Lower leg skin (tissue), 2 donors: ENCODE data around the gene BLOC1S3.

- PRO-cap, result no peak
- RAMPAGE, long total RNA, 2 experiments, result no peak in any of the 2 experiments
These were observed 23.5 kb downstream of the NKPD1 start for GRCh38 chr19:45137146-45137730.

GRCh38 chr19:45178700-45179156, at the start of gene BLOC1S3:
Gene BLOC1S3, plus strand, starts transcription at chr19:45178784.
- PRO-cap, result bidirectional peak, plus-strand start at chr19:45178784, minus-strand start at chr19:45178626
- RAMPAGE, long total RNA, 2 experiments, result start-site peak on the plus strand in 2 of 2 experiments, at chr19:45178738-45178794 at its widest, 24 to 43 reads per replicate

DNA sequence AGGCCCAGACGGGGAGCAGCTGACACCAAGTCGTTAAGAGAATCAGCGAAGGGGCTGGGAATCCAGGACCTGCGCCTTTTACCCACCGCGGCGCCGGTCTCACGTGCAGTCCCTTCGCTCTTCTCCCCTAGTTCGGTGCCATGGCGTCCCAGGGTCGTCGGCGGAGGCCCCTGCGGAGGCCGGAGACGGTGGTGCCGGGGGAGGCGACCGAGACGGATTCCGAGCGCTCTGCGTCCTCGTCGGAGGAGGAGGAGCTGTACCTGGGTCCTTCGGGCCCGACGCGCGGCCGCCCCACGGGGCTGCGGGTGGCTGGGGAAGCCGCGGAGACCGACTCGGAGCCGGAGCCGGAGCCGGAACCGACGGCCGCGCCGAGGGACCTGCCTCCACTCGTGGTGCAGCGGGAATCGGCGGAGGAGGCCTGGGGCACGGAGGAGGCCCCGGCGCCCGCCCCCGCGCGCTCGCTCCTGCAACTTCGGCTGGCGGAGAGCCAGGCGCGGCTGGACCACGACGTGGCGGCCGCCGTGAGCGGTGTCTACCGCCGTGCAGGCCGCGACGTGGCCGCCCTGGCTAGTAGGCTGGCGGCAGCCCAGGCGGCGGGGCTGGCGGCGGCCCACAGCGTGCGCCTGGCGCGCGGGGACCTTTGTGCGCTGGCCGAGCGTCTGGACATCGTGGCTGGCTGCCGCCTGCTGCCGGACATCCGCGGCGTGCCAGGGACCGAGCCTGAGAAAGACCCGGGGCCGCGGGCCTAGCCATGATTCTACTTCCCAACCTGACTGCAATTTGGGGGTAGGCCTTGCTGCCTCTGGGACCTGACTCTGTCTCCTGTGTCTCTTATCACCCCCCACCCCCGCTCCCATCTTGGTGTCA, 806 bp downstream of the BLOC1S3 start:
- PRO-cap, result bidirectional peak, plus-strand start at position 490 of the sequence, minus-strand start at position 301 of the sequence
- RAMPAGE, long total RNA, 2 experiments, result no peak in any of the 2 experiments

- PRO-cap, result no peak
- RAMPAGE, long total RNA, 2 experiments, result start-site peak on the plus strand in 1 of 2 experiments, at chr19:45271586-45271706 at its widest, 27 reads per replicate
These were observed 20.2 kb downstream of the MARK4 start for GRCh38 chr19:45271266-45271756.

GRCh38 chr19:45273191-45273628, 22.1 kb downstream of the MARK4 start:
- PRO-cap, result no peak
- RAMPAGE, long total RNA, 2 experiments, result start-site peak on the plus strand in 1 of 2 experiments, at chr19:45273456-45273538 at its widest, 7 reads per replicate

DNA sequence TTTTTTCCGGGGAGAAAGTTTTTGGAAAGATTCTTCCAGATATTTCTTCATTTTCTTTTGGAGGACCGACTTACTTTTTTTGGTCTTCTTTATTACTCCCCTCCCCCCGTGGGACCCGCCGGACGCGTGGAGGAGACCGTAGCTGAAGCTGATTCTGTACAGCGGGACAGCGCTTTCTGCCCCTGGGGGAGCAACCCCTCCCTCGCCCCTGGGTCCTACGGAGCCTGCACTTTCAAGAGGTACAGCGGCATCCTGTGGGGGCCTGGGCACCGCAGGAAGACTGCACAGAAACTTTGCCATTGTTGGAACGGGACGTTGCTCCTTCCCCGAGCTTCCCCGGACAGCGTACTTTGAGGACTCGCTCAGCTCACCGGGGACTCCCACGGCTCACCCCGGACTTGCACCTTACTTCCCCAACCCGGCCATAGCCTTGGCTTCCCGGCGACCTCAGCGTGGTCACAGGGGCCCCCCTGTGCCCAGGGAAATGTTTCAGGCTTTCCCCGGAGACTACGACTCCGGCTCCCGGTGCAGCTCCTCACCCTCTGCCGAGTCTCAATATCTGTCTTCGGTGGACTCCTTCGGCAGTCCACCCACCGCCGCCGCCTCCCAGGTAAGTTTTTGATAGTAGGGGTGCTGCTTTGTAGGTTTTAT, 432 bp downstream of the FOSB start:
- PRO-cap, result no peak
- RAMPAGE, long total RNA, 2 experiments, result start-site peak on the plus strand in 1 of 2 experiments, centred at position 430 of the sequence, 6 reads per replicate

DNA sequence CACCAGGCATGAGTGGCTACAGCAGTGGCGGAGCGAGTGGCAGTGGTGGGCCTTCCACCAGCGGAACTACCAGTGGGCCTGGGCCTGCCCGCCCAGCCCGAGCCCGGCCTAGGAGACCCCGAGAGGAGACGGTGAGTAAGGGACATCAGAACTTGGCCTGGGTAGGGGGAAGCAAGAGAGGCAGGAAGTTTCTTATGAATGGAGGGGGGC, 2.9 kb downstream of the FOSB start:
- PRO-cap, result no peak
- RAMPAGE, long total RNA, 2 experiments, result no peak in any of the 2 experiments

DNA sequence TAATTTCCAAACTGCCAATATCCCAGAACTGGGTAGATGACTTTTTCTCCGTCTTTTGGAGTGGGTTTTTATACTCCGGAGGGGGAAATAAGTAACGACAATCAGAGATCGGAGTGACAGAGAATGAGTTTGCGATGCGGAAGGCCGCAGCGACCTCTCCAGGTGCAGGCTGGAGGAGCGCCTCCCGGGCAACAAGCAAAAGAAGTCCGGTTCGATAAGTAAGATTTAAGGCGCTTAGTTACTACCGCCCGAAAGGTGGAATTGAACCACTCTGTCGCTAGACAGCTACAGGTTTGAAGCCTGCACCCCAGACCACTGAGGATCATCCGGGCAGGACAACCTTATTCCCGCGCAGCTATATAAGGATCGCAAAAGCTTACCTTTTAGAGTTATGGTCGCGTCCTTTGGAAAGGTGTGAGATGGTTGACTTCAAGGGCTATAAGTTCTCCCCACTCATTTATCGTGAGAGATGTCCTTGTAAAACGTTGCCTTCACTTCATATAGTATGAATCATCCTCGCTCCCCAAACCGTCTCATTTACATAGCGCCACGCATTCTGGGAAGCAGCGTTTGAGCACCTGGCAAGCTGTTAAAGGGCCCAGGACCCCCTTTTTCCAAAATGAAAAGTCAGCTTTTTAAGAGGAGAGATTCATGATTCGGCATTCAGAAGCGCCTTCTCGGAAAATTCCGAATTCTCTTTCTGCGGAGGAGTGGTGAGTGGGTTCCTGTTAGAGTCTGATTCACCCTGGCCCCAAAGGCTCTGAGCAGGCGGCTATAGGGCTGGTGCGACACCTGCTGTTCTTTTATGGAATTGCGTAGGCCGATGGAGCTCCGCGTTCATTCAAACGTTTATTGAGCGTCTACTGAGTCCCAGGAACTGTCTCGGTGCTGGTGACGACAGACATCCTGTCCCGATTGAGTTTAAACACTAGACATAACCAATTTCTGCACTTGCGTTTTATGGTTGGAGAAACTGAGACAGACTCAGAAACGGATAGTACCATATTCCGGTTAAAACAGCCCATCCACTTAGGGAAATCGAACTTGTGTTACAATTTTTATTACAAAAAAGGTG, 10.9 kb downstream of the FOSB start:
- PRO-cap, result bidirectional peak, plus-strand start at position 310 of the sequence, minus-strand start at position 337 of the sequence
- RAMPAGE, long total RNA, 2 experiments, result no peak in any of the 2 experiments

GRCh38 chr19:45505870-45506385, 1.4 kb upstream of the VASP start:
- PRO-cap, result no peak
- RAMPAGE, long total RNA, 2 experiments, result no peak in any of the 2 experiments

GRCh38 chr19:45514433-45514930, 7.2 kb downstream of the VASP start:
- PRO-cap, result no peak
- RAMPAGE, long total RNA, 2 experiments, result no peak in any of the 2 experiments

GRCh38 chr19:45515734-45516478, 8.6 kb downstream of the VASP start:
- PRO-cap, result no peak
- RAMPAGE, long total RNA, 2 experiments, result no peak in any of the 2 experiments

- PRO-cap, result no peak
- RAMPAGE, long total RNA, 2 experiments, result no peak in any of the 2 experiments
These were observed 15.8 kb downstream of the VASP start for GRCh38 chr19:45523230-45523417.

- PRO-cap, result no peak
- RAMPAGE, long total RNA, 2 experiments, result no peak in any of the 2 experiments
These were observed 20.7 kb downstream of the VASP start for GRCh38 chr19:45527701-45528679.

DNA sequence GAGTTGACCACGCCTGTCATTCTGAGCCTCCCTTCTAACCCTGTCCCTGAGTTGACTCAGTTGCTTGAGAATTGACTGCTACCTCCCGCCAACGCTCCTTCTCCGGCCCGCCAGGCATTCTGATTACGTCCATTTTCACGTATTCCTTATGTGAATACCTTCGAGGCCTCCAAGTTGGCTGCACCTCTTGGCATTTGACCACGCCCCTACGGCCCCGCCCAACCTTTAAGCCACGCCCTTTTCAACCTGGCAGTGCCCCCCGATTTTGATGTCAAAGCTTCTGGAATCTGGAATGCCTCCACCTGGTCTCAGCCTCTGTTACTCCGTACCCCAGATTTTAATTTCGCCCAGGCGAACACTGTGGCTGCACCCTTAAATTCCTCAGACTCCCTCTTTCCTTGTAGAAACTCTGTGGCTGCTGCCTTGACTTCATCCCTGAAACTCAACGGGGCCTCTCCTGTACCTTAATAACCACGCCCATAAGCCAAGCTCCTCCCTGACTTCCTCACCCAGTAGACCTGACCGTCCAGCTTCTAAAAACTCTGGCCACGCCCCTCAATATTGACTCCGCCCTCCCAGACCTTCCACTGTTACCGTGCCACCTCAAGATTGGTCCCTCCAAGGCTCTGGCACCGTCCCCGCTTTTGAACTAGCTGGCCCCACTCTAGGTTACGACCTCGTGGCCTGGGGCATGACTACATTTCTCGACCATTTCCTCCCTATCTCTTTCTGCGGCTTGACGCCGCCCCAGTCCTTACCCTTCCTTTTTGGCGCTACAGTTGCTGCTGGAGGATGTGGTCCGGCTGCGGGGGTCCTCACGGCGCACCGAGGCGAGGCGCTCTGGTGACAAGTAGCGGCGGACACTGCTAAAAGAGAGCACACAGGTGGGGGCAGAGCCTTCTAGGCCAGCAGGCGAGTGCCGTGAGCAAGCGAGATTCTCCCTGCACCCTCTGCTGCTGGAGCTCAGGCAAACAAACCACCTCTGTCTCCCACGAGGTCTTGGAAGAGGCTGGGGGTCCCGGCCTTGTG, 2.0 kb upstream of the EML2 start:
- PRO-cap, result bidirectional peak, plus-strand start at position 564 of the sequence, minus-strand start at position 444 of the sequence
- RAMPAGE, long total RNA, 2 experiments, result no peak in any of the 2 experiments

- PRO-cap, result no peak
- RAMPAGE, long total RNA, 2 experiments, result no peak in any of the 2 experiments
These were observed 6.8 kb upstream of the EML2 start for GRCh38 chr19:45645906-45646461.

- PRO-cap, result no peak
- RAMPAGE, long total RNA, 2 experiments, result no peak in any of the 2 experiments
These were observed 9.7 kb downstream of the GIPR start for GRCh38 chr19:45677790-45678104.

- PRO-cap, result no peak
- RAMPAGE, long total RNA, 2 experiments, result no peak in any of the 2 experiments
These were observed 18.4 kb downstream of the FBXO46 start for GRCh38 chr19:45712052-45712866.

- PRO-cap, result no peak
- RAMPAGE, long total RNA, 2 experiments, result no peak in any of the 2 experiments
These were observed 4.3 kb downstream of the SIX5 start for GRCh38 chr19:45764650-45765311.

GRCh38 chr19:45789051-45789537, 3.6 kb downstream of the DMWD start:
- PRO-cap, result no peak
- RAMPAGE, long total RNA, 2 experiments, result no peak in any of the 2 experiments

- PRO-cap, result no peak
- RAMPAGE, long total RNA, 2 experiments, result no peak in any of the 2 experiments
These were observed 707 bp downstream of the NANOS2 start for GRCh38 chr19:45913832-45914310.